Metastatic Breast Carcinoma in the Ovary (tissue), 3 donors: ENCODE results near the genes MACF1 and BMP8B.

- PRO-cap, 3 experiments: no peak in any of the 3 experiments
Measured at GRCh38 chr1:39116642-39117018, 87.9 kb upstream of the MACF1 start.

GRCh38 chr1:39142650-39143296, 61.7 kb upstream of the MACF1 start:
- PRO-cap, 3 experiments: peak in 1 of 3 experiments; most common plus-strand start chr1:39143089 (in 1); most common minus-strand start chr1:39142765 (in 1)

GRCh38 chr1:39195124-39195840, 9.2 kb upstream of the MACF1 start:
- PRO-cap, 3 experiments: peak in 1 of 3 experiments; most common plus-strand start chr1:39195464 (in 1)

DNA sequence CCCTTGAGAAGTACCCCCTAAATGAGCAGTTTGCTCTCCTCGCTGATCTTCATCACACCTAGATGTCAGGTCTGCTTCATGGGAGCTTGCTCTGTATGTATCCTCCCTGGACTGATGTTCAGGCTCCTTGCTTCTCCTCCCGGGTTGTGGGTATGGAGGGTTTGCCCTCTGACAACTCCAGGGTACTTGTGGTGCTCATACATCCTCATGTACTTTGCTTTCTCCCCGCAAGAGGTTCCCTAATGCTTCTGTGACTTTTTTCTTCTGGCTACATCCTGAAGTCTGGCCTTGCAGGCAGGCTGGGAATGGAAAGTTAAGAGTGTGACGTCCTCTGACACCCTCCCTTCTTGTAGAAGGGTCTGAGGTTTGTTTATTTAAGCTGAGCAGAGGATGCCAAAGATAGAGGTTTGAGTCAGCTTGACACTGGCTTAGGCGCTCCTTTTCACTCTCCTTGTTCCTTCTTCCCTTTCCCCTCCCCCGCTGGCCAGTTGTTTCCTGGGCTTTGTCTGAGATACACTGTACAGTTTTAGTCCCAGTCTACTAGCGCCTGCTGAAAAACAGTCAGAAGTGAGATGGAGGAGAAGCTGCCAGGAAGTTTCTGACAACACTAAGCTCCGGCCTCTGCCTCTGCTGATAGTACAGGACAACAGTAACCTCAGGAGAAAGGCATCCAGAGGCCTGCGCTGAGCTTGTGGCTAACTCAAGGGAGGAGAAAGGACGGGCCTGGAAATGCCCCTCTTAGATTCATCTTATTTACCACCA, at the start of gene MACF1:
MACF1 (plus strand) TSS at position 402 of the 762 bp plus-strand sequence.
- PRO-cap, 3 experiments: peak in 3 of 3 experiments; most common plus-strand start position 564 of the sequence (in 3); most common minus-strand start position 238 of the sequence (in 1)

DNA sequence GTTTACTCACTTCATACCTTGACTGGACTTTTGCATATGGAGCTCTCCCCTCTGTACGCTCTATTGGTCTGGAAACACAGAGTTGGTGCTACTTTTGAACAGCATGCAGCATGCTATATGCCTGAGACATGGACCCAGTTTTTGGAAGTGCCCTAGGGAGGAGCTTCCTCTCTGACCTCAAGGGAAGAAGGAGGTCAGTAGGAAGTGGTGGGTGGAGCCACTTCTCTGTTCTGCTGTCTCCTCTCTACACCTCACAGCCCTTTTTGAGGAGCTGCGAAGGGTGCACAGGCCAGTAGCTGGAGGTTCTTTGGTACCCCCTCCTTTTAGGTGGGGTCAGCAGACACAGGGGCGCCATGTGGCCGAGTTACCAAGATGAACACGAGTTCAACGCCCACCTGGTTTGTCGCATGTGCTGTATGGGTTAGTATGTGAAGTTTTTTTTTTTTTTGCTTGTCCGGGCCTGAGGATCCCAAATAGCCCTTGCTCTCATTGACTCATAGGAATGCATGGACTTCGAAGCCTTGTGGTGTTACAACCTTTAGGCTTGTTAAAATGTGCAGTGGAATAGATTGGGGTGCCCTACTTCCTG, 10.6 kb downstream of the MACF1 start:
- PRO-cap, 3 experiments: peak in 2 of 3 experiments; most common plus-strand start position 256 of the sequence (in 2)

DNA sequence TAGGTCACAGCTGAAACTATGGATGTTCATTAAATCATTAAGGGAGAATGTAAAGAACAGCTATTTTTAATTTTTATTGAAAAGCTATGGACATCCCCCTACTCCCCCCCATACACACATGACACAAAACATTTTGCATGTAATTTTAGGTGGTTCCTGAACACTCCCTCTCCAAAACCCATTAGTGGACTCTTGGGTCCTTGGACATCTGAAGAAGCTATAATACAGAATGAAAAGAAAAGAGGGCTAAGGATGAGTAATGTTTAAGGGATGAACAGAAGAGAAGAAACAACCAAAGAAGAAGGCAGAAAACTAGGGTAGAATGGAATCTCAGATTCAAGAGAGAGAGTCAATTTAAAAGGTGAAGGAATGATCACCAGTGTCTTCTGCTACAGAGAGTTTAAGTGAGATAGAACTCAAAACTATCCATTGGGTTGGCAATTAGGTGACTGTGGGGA, 19.6 kb downstream of the MACF1 start:
- PRO-cap, 3 experiments: no peak in any of the 3 experiments

DNA sequence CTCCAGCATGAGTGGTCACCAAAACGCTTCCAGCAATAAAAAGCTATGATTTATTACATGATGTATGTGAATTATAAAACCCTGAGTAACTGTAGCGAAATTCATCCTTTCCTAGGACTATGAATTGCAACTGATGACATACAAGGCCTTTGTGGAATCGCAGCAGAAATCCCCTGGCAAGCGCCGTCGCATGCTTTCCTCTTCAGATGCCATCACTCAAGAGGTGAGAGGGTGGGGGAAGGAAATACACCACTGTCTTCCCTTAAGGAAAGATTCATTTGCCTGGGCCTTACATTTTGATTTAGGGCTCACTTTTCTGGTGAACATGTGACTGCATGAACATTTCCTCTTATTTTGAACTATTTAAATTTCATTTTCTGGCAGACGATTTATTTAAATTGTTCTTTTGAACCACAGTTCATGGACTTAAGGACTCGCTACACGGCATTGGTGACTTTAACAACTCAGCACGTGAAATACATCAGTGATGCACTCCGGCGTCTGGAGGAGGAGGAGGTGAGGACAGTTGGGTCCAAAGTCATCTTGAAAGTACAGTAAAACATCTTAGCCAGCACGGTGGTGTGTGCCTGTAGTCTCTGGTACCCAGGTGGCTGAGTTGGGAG, 118.1 kb downstream of the MACF1 start:
- PRO-cap, 3 experiments: no peak in any of the 3 experiments

DNA sequence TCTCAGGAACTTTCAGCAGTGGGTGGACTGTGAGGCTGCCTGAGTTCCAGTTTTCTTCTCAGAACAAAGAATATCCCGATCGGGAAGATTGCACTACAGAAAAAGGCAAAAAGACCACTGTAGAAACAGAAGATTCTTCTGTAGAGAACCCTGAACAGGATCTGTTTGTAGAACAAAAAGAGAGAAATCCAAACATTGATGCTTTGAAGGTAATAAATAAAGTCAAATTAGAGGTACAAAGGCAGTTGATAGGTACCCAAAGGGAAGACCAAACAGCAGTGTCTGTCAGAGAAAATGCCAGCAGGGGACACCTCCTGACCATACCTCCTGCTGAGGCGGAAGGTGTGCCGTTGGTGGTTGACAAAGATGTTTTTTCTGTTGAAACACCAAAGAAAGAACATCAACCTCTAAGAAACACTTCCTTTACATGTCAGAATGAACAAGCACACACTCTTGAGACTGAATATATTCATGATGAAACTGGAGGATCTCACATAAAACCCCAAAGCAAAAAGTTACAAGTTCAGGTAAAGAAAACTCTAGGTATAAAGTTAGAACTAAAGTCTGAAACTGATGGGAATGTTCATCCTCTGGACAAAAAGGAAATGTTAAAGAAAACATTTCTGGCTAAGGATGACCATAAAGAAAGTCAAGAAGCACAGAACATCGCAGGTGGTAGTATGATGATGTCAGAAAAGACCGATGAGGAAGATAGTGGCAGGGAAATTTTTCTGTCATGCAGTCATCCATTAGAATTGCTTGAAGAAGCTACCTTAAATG, 128.4 kb downstream of the MACF1 start:
- PRO-cap, 3 experiments: no peak in any of the 3 experiments

GRCh38 chr1:39369831-39370568, 121.4 kb upstream of the BMP8A start:
- PRO-cap, 3 experiments: no peak in any of the 3 experiments

DNA sequence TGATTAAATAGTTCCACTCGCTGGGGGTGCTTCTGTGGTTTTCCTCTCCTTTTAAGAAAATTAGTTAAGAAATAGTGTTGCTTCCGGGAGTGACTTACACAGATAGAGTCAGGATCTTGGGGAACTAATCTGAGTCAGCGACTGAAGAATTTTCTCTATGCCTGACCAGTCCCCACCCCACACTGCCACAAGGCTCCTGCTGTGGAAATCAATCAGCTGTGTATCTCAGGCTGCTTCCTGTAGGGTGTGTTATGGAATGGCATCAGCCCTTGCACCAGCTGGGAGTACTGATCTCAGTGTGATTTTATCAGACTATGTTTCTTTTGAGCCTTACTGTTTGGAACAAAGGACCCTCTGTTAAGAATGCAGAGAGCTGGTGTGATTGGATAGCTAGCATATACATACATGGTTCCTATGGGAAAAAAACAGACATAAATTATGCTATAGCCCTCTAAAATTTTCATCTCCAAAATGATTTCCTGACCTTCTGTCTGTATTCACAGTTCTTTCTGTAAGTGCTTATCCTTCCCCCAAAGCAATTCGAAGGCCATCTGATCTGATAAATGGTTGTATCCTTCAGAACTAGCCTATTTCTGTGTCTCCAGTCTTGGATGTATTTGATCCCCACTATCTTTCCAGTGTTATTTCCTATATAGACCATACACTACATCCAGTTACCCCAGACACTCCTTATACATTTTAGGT, 92.7 kb upstream of the BMP8A start:
- PRO-cap, 3 experiments: no peak in any of the 3 experiments

DNA sequence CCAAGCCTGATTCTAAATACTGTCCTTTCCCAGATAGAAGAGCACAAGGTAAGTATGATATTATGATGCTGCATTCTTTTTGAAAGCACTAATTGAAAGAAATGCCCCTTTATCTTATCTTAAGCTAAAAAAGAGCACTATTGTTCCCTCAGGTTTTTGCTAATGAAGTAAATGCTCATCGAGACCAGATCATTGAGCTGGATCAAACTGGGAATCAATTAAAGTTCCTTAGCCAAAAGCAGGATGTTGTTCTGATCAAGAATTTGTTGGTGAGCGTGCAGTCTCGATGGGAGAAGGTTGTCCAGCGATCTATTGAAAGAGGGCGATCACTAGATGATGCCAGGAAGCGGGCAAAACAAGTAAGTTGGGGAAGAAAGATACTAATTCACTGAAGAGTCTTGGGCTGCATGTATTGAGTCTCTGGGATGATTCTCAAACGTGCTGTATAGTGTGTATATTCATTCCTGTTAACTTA, 43.9 kb upstream of the BMP8A start:
- PRO-cap, 3 experiments: no peak in any of the 3 experiments

DNA sequence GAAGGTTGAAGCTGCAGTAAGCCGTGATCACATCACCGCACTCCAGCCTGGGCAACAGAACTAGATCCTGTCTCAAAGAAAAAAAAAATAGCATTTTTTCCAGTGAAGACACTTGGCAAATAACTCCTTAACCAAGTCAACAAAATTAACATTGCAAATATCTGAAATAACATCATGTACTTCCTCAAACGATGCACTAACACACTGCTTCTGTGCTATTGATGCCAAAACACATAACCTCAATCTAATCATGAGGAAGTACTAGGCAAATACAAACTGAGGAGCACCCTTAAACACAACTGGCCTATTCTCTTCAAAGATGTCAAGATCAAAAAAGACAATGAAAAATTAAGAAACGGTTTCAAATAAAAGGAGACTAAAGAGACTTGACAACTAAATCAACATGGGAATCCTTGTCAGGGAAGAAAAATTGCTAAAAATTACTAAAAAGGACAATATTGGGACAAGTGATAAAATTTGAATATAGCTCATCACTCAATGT, 32.2 kb downstream of the PABPC4 start:
- PRO-cap, 3 experiments: no peak in any of the 3 experiments

DNA sequence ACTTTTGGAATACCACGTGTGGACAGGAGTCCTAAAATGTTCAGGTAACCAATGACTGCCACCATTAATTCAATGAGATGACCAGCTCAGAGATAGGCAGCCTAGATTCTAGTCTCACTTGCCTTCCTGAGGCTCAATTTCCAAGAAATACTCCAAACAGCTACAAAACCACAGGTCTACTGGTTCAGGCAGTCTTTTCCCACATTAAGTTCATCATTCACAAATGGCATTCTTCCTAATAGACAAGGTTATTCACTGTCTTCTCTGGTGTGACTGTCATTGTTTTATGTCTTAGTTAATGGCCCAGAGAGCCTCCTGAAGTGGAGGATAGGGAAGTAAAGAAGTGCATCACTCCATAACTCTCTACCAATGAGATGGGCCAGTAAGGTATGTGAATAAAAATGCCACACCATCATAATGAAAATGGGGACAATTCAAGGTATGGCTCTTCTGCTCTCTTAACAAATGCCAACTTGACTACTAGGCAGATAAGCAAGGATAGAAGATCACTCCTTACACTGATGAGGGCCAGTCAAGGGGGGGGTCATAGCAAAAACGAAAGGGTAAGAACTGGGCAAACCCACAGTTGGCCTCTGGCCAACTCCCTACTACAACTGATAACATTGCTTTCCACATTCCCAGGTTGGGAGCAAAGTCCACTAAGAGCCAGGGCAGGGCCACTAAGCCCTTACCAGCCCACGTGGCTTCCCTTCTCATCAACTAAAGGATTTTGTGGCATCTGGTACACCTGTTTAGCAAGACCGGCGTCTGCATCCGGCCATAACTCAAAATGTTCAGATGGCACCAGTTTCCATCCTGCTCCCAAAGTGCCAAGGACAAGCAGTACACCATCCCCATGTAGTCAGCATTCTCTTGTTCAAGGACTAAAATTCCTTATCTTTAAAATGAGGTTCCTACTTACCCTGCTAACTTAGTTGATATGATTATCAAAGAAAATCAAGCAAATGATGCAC, 10.0 kb downstream of the PABPC4 start:
- PRO-cap, 3 experiments: no peak in any of the 3 experiments

- PRO-cap, 3 experiments: peak in 2 of 3 experiments; most common plus-strand start chr1:39788942 (in 1); most common minus-strand start chr1:39788843 (in 2)
Measured at GRCh38 chr1:39788436-39789803, at the start of gene BMP8B. BMP8B (minus strand) TSS chr1:39788865.

GRCh38 chr1:39818188-39818997, 29.7 kb upstream of the BMP8B start:
- PRO-cap, 3 experiments: no peak in any of the 3 experiments

- PRO-cap, 3 experiments: no peak in any of the 3 experiments
Measured at GRCh38 chr1:39849398-39850051, 33.8 kb downstream of the TRIT1 start.

DNA sequence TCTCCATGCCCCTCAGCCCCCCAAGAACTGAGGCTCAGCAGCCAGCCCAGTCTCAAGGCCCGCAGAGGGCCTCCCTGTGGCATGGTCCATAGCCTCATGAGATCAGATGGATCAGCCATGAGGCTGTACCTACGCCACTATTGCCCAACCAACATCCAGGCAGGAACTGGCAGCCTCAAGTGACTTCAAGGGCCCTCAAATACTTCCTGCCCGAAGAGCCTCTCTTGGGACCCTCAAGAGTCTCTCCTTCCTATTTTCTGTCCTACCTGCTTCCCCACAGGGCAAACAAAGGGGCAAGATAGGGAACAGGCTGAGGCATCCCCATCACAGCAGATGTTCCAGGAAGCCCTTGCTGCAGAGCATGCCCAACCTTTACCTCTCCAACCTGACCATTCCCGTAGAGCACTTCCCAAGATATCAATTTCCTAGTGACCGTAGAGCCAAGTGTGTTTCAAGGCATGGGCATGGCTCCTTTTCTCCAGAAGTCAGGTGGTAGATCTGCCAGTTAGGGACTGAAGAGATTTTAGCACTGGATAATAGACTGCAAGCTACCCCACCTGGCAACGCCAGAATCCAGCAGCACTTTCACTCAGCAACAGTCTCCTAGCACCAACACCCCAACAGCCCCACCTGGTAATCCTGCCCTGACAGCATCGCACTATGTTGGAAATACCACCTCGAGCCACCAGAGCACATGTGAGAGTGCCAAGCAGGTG, 13.8 kb upstream of the MFSD2A start:
- PRO-cap, 3 experiments: no peak in any of the 3 experiments

DNA sequence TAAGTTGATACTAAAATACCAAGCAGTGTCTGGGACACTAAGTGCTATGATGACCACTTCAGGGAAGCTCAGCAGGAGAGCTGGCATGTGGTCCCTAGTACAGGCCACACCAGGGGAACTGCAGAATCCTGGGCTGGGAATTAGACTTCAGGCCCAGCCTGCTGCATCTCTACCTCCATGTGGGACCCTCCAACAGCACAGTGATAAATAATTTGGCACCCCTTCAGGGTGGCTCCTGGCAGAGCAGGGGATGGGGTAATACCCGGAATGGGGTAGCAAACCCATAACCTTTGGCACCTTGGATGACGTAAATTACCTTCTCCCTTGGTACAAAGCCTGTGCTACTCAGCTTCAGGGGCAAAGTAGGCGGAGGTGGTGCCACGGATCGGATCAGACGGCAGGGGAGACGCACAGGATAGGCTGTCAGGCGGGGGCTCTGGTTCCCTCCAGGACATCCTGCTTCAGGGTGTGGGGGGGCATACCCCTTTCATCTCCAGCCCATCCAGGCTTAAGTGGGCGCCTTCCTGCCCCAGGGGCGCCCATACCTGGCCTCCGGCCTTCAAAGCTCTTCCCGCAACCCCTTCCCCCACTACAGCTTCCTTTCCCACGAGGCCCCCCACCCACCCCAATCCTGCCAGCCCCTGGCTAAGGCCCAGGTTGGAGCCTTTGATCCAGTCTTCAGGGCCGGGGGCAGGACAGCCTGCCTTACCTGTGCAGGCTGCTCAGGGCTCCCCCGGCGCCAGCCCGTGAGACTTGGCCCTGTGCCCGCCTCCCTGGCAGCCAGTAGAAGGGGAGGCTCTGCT, 5.0 kb downstream of the MFSD2A start:
- PRO-cap, 3 experiments: peak in 2 of 3 experiments; most common minus-strand start position 748 of the sequence (in 1)

GRCh38 chr1:40041168-40041621, 666 bp downstream of the CAP1 start:
- PRO-cap, 3 experiments: peak in 1 of 3 experiments; most common plus-strand start chr1:40041527 (in 1); most common minus-strand start chr1:40041269 (in 1)

DNA sequence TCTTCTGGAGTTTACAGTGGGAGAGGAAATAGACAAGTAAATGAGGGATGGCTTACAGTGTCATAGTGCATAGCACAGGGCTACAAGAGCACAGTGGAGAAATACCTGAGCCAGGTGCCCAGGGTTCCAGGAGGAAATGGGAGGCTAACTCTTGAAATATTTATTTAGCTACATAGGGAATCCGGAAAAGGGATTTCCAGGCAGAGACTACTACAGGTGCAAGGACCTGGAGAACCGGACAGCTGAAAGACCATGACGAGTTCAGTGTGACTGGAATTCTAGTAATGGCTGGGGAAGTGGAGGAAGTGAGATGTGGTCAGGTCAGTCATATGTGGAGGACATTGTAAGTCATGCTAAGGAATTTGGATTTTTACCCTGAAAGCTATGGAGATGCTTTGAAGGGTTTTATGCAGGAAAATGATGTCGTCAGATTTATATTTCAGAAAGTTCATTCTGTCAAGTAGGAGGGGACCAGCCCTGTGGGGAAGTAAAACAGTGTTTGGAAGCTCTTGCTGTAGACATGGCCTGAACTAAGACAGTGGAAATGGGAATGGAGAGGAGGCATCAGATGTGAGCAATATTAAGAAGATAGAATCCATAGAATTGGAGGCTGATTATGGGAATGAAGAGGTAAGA, 1.8 kb downstream of the CAP1 start:
- PRO-cap, 3 experiments: no peak in any of the 3 experiments